Metastatic Pancreatic Carcinoma in the Ovary (tissue), 1 donor: ENCODE data around the genes TEPSIN, ACTG1, PDE6G and HGS.

DNA sequence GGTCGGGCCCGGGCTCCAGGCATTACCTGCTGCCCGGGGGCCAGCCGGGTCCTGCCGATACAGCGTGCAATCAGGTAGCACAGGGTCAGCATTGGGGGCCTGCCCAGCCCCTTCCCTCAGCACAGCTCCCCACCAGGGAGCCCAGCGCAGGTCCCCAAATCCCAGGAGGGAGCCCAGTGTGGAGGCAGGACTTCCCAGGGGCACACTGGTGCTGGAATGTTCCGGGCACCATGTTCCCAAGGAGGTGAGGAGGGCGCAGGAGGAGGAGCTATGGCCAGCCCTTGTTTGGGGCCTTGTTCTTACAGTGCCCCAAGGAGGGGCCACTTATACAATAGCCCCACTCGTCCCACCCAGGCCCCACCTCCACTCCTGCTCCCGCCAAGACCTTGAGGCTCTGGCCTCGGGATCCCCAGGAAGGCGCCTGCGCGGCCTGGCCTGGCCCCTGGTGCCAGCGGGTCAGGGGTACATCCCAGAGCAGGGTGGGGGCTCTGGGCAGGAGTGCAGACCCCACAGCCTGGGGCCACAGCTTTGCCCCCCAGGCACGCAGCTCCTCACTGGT is 32.6 kb upstream of the PVALEF start:
- PRO-cap, result no peak

DNA sequence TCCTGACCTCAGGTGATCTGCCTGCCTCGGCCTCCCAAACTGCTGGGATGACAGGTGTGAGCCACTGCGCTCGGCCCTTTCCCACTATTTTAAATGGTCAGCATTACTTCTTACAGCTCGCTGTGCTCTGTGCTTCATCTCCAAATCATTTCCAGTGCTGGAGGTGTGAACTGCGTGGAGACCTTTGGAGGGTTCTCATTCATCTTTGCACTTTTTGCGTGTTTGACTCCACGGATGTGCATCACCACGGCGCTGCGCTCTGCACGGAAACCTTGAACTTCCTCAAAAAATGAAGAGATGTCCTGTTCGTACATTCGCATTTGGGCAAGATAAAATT is 10.5 kb upstream of the PVALEF start:
- PRO-cap, result no peak

DNA sequence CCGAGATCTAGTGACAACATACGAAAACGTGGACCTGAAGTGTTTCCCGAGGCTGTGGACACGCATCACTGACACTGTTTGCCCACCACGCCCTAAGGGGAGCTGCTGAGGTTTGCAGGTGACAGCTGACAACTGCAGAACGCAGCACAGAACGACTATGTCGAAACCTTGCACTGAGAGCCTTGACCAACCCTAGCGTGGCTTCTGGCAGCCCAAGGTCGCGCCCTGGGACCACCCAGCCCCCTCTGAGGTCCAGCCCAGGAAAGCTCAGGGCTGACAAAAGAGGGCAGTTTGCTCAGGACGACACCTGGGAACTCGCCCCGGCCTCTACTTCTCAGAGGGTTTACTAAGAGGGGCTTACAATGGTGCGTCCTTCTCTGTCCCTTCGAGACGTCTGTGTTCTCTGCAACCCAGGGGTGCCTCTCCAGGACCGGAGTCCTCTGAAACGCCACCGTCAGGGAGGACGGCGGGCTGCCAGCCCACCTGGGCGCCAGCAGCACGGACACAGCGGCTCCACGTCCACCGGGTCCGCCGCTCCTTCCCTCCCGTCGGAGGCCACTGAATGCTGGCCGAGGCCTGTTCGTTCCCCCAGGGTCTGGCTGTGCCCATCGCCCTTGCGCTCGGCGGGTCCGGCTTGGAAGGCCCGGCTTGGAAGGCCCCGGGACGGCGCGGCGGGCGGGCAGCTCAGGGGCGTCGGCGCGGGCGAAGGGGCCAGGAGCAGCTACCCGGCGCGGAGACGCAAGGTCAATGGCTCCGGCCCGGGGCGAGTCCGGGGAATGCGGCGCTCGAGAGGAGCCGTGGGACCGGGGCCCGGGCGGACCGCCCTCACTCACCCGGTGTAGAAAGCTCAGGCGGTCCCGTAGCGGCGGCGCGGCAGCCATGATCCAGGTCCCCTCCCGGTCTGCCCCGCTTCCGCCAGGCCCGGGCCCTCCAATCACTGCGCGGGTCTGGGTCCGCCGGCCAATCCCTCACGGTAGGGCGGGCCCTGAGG is at the start of gene TEPSIN:
TSS of gene TEPSIN (minus strand) at position 903 of the 991 bp plus-strand sequence.
- PRO-cap, result bidirectional peak, plus-strand start outside the sequence, minus-strand start at position 903 of the sequence

- PRO-cap, result no peak
Measured at GRCh38 chr17:81270749-81271246, 24.3 kb downstream of the SLC38A10 start.

DNA sequence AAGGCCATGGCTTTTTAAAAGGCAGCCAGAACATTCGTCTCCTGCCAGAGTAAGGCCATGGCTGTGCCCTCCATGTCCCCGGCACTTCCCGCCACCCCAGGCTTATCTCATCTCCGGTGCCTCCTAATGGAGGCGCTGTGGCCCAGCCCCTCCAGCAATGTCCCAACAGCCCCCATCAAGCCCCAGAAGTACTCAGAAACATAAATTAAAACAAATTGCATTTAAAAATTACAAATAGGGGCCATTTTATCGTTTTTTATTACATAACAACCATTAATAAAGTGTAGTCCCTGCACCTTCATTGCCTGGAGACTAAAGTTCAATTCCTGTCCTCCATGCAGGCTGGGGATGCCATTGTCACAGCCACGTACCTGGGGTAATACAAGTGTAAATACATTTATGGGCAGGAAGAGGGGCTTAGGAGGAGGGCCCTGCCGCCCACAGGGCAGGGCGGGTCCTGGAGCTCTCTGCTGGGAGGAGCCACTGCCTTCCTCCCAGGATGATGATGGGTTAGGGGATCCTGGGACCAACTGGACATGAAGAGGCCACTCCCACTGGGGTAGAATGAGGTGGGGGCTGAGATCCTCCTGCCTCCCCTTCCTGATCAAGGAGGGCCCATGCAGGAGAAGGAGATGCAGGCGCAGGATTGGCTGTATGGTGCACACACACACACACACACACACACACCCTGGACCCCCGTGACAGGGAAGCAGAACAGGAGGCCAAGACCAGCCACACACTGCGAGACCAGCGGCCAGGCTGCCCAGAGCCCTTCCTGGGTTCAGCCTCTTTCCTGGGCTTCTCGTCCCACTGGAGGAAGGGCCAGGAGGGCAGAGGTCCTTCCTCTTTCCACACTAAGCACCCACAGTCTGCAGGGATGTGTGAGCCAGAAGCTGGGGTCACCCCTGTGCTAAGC is 44.1 kb upstream of the SLC38A10 start:
- PRO-cap, result bidirectional peak, plus-strand start at position 497 of the sequence, minus-strand start at position 504 of the sequence

DNA sequence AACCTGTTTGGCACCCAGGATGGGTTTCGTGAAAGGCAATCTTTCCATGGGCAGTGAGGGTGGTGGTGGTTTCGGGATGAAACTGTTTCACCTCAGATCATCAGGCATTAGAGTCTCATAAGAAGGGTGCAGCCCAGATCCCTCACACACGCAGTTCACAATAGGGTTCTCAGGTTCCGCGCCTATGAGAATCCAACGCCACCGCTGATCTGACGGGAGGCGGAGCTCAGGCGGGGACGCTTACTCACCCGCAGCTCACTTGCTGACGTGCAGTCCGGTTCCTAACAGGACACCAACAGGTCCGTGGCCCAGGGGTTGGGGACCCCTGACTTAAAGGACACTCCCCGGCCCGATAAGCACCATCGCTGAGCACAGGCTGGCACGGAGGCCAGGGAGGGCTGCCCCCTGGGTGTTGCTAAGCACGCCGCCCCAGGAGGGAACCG is 30.2 kb upstream of the BAHCC1 start:
- PRO-cap, result bidirectional peak, plus-strand start at position 268 of the sequence, minus-strand start at position 157 of the sequence

DNA sequence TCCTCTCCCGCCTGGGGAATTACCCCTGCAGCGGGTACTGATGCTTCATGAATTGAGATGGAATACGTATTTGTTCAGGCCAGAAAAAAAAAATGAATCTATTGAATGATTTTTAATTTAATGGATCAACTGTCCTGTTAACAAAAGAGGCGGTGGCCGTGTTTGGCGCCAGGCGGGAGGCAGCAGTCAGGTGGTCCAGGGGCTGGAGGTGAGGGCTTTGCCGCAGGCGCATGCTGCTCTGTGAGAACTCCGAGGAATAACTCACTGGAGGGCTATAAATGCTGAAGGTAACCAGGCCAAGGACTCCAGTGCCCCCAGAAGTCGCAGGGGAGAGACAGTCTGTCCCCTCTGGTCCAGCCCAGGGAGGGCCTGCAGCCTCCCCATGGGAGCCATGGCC is 7.2 kb upstream of the BAHCC1 start:
- PRO-cap, result unidirectional peak, minus-strand start at position 254 of the sequence

- PRO-cap, result no peak
Measured at GRCh38 chr17:81397386-81397644, 2.1 kb downstream of the BAHCC1 start.

DNA sequence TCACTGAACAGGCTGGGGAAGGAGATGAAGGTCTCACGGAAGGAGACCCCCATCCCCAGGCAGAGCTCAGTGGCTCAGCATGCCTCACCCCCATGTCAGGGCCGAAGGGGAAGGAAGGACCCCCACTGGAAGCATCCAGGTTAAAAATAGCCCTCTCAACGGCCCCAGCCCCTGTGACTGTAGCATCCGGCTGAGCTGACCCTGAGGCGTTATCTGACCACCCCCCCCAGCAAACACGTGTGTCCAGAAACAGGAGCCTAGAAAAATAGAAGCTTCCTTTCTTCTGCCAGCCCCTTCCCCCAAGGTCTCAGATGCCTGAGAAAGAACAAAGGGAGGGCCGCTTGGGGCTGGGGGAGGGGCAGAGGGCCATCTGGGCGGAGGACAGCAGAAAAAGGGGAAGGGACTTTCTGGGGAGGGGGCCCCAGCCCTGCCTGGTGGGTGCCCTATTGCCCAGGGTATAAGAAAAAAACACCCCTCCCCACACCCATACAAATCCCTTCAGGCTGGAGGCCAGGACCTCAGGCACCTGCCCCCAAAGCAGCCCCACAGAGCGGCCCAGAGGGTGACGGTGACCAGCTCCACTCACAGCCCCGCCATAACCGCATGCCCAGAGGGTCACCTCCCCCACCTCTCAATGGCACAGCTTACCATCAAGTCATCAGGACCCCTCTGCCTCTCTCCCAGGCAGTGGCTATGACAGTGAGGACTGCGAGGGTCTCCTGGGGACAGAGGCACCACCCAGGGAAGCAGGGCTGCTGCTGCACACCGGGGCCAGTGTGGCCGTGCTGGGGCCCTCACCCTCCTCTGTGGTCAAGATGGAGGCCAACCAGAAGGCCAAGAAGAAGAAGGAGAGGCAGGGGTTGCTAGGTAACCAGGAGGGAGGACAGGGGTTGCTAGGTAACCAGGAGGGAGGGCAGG is 55.6 kb downstream of the ACTG1 start:
- PRO-cap, result no peak

DNA sequence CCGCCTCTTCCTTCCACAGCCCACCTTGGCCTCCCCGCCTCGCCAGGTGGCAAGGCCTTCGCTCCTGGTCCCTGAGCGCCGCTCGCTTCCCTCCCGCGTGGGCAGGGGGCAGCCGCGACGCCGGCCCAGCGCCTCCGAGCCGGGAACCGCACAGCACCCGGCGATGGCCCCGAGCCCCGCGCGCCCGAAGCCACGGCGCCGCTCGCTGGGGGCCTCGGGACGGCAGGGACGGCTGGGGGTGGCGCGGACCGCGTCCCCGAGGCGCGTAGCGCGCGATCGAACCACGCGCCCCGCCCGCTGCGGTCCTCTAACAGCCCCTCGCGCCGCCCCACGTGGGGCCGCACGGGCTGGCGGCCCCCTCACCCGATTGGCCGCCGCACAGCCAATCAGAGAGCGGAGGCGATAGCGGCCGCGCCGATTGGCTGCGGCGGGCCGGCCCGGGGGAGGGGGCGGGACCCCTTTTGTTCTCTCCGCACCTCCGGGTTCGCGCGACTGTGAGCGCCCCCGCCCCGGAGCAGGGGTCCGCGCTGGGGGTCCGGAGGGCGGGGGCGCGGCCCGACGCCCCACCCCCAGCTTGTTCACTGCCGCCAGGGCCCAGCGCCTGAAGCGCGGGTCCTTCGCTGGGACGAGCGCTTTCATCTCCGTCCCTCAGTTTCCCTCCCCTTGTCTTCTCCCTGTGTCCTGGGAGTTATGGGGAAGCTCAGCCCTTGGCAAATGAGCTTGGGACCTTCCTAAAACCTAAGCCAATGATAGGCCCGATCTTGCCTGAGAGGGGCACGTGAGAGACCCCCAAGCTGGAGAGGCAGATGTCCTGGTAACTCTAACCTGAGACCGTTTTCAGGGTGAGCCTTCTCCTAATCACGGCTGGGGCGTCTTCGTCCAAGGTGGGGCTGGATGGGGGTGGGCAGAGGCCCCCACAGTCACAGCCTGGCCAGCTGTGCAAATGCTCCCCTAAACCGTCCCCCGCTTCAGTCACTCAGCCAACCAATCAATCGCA is 31.1 kb downstream of the ACTG1 start:
- PRO-cap, result bidirectional peak, plus-strand start at position 604 of the sequence, minus-strand start at position 309 of the sequence

DNA sequence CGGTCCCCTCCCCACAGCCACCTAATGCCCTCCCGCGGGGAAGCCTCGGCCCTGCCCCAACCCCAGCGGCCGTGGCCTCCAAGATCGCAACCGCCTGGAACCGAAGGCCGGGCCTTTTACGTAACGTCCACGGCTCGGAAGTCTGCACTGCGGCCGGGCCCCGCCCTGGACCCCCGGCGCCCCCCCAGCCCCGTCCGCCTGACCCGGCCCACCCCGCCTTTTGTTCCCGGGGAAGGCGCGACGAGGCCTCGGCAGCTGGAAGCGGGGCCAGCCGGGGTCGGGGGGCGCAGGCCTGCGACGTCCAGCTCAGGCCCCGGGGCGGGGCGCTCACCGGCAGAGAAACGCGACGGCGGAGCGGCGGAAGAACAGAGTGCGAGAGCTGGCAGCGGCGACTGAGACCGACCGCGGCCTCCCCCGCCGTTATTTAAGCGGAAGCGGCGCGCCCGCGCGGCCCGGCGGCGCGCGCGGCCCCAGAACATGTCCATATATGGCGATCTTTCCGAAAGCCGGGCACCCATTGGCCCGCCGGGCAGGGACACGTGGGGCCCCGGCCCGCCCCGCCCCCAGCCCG is at the start of gene ACTG1:
TSS of gene ACTG1 (minus strand) at position 397 of the 571 bp plus-strand sequence.
- PRO-cap, result bidirectional peak, plus-strand start outside the sequence, minus-strand start at position 400 of the sequence

GRCh38 chr17:81539643-81540284 is 11.6 kb downstream of the FSCN2 start:
- PRO-cap, result no peak

DNA sequence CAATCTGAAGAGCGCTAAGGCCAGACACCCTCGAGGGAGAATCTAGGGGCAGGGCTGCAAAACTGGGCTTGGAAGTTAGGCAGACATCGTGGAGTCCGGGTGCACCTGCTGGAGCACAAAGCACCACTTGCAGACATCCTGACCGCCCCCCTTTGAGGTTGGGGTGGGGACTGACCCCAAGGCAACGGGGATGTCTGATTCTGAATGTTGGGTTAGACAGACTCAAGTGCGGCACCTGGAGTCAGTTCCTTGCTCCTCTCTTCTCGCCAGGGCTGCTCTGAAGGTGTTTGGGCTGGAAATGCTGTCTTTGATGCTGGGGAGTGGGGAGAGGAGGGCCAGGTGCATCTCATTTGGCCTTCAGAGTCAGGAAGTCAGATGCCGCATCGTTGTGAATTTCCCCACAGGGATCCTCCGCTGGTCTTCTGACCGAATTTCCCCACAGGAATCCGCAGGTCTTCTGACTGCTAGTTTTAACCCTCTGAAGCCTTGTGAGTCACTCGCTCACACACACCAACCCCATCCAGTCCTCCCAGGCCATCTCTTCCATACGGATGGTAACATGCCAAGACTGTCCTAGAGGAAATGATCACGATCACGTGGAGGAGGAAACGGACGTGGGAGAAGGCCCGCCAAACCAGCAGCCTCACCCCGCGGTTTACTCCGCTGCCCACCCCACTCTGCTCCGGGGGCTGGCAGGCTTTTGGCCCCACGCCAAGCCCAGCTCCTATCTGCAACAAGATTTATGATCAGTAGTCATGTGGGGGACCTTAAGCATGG is 1.2 kb upstream of the FAAP100 start:
- PRO-cap, result bidirectional peak, plus-strand start at position 78 of the sequence, minus-strand start outside the sequence

GRCh38 chr17:81556609-81556934 is 4.4 kb upstream of the FAAP100 start:
- PRO-cap, result no peak

GRCh38 chr17:81613086-81613726 is 23.7 kb downstream of the NPLOC4 start:
- PRO-cap, result no peak

- PRO-cap, result no peak
Measured at GRCh38 chr17:81656491-81656700, at the start of gene PDE6G. Gene PDE6G, minus strand, starts transcription at chr17:81656542.

DNA sequence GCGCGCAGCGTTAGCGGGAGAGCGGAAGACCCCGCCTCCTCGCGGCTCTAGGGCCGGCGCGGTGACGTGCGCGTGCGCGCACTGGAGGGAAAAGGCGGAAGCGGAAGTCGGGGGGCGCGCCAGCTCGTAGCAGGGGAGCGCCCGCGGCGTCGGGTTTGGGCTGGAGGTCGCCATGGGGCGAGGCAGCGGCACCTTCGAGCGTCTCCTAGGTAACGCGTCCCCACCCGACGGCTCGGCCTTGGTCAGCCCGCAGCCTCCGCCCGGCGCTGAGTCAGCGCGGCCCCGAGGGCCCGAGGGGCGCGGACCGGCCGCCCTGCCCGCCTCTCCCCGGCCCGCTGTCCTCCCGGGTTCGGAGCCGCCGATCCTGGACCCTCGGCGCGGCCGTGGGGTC is at the start of gene HGS:
TSS of gene HGS (plus strand) at position 117 of the 391 bp plus-strand sequence.
- PRO-cap, result bidirectional peak, plus-strand start at position 90 of the sequence, minus-strand start outside the sequence

- PRO-cap, result no peak
Measured at GRCh38 chr17:81711067-81711651, 925 bp upstream of the SLC25A10 start.

DNA sequence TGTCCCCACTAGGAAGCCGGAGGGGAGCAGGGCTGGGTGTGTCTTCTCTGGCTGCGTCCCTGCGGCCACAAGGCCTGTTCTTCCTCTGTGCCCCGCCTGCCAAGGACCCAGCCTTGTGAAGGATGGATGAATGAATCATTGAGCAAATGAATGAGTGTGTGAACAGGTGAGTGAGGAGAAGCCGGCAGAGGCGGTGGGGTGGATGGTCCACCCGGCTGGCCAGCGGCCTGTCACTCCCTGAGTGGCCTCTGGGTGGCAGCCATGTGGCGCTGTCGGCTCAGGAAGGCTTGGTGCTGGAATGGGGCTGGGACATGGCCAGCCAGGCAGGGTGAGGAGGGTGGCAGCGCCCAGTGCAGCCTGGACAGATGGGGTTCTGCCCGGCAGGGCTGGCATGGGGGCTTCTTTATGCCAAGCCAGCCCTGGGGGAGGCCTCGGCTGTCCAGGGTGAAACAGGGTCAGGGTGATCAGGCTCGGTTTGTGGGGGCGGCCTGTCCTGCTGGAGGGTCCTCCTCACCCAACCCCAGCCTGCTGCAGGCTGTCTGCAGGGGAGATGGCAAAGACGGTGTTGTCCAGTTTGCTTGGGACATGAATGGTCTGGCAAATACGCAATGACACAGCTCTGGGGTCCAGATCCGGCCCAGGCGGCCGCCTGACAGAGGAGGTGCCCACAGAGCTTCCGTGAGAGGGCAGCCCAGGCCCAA is 21.7 kb downstream of the SLC25A10 start:
- PRO-cap, result no peak

DNA sequence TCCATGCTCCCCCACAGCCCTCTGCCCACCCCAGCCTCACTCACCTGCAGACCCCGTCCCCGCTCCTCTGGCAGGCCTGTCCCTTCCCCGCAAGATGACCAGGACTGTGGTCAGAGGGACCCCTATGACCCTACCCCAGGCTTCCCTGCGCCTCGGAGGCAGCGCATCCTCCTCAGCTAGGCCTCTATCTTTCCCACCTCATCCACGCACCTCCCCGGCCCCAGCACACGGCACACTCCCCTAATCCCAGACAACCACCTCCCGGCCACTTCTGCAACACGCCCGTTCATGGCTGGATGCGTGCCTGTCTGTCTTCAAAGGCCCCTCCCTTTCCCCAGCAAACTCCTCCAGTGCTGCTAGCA is 9.5 kb downstream of the MCRIP1 start:
- PRO-cap, result no peak